OCI-LY7 (cell line): ENCODE measurements around the genes C5orf52 and LSM11.

DNA sequence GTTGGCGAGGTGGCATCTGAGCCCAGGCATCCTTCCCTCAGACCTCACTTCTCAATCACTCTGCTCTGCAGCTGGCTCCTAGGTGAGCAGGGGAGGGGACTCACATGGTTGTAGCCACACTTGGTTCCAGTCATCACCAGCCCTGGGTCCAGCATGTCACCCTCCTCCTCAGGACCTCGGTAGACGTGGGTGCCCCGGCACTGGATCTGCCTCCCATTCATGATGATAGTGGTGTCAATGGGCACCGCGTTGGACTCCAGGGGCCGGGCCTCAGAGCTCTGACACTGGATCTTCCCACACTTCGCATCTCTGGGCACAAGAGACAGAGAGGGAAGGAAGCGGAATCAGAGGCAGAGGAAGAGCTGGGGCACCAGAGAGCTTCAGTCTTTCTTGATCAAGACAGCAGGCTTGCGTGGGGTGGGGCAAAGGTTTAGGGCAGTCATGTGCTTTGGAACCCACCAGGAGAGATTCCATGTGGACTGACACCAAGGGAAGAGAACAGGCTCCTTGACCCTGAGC lies 32.9 kb downstream of the NIPAL4 start:
- PRO-cap, result no peak
- RAMPAGE, long total RNA, result no peak

- PRO-cap, result no peak
- RAMPAGE, long total RNA, result no peak
Measured at GRCh38 chr5:157670867-157671929, at the start of gene C5orf52. Gene C5orf52, plus strand, starts transcription at chr5:157671533.

GRCh38 chr5:157743287-157744519 lies at the start of gene LSM11:
Gene LSM11, plus strand, starts transcription at chr5:157743712.
- PRO-cap, result bidirectional peak, plus-strand start at chr5:157743722, minus-strand start at chr5:157743556; bidirectional peak, plus-strand start at chr5:157744134, minus-strand start at chr5:157744193
- RAMPAGE, long total RNA, result no peak

DNA sequence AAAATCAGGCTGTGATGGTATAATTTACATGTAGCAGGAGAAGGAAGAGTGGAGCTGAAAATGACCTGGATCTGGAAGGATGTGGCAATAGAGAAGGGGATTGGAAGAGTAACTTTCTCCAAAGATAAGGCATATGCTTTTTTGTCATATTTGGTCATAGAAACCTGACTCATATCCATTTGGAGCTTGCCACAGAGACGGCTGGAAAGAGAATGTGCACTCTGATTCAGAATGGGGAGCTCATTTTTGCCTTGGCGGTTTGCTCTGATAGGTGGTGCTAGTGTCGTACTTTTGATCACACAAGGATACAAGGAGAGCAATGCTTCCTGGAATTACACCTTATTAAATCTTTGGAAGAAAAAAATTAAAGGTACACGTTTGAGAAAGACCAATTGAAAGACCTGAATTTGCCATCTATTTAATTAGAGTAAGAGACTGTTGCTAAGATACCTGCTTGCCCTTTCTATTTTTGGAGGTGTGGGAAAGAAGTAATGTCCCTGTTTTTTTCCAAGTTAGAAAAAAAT lies 5.3 kb downstream of the LSM11 start:
- PRO-cap, result no peak
- RAMPAGE, long total RNA, result no peak

GRCh38 chr5:157994742-157995089 lies 135.8 kb upstream of the CLINT1 start:
- PRO-cap, result no peak
- RAMPAGE, long total RNA, result no peak

DNA sequence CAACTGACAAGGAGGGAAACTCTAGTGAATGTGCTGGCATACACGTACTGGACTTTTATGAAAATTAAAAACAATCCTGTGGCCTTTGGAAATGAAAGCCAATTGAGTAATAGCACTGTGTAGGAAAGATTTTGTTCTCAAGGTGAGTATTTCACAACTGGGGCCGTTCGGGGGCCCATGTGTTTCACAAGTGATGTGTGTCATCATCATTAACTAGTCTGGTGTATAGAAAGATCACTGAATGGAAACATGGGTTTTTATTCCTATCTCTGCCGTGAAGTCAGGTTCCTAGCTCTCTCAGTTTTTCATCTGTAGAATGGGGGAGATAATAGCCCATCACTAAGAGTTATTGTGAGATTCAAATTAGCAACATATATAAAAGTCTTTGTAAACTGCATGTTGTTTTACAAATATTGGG lies 605.1 kb upstream of the CLINT1 start:
- PRO-cap, result no peak
- RAMPAGE, long total RNA, result no peak

DNA sequence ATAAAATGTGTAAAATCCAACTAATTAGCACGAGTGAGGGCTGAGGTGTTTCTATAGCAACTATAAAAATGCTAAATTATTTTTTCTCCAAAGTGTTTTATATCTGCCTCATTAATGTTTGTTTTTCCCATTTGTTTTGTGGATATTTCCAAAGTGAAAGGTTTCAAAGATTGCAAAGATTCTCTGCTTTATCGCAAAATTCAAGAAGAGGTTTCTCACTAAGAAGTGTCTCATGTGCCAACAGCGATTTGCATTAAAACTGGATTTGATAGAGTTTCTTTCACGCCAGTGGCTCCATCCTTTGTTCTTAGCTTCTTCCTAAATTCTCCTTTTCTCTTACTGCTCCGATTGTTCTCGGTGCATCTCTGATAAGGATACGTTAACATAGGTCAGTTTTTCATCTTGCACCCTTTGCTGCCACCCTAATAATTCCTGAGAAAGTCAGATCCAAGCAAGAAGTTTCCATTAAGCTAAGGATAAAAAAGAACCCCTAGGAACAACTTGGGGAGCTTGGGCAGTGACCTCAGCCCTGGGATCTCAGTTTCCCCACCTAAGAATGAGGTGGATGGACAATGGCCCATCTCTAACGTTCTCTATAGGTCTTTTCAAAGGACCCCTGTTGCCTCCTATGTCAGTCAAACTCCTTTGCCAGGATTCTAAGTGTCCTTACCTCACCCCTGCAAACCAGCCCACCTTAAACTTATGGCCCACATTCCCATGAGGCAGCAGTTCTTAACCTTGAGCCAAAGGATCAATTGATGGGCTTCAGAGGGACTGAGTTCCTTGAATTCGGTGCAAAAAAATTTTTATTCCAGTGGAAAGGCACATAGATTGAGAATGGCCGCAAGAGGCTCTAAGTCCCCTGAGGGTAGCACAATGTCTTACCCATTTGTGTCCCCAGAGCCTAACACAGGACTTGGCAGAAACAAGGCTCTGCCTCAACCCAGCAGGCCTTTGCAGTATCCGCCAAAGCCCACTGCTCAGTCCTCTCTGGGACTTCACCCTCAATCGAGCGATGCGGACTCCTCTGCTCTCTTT lies 79.9 kb downstream of the EBF1 start:
- PRO-cap, result no peak
- RAMPAGE, long total RNA, result no peak

DNA sequence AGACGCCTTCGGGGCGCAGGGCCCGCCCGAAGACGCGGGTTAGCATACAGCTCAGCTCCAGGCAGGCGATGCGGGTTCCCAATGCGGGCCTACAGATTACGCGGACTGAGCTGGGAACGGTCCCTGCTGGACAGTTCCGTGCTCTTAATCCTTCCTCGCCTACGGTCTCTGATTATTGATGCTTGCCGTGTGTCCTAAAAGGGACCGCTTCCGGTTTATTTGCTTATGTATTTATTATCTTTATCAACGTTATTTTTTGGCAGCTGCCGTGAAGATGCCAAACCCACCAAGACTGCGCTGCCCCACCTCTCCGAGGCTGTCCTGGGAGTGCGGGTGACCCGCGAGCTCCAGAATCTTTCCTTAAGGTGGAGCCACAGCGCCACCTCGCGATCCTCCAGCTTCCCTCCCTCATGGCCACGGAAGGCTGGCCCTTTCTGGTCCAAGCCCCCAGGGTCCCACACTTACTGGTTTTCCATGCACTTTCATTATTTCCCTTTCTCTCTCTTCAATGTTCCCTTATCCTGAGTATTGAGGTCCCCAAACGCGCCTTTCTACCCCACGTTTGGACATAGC lies 7.0 kb upstream of the EBF1 start:
- PRO-cap, result no peak
- RAMPAGE, long total RNA, result no peak

GRCh38 chr5:159262427-159262841 lies 656 bp upstream of the UBLCP1 start:
- PRO-cap, result no peak
- RAMPAGE, long total RNA, result no peak

- PRO-cap, result no peak
- RAMPAGE, long total RNA, result no peak
Measured at GRCh38 chr5:159855934-159856133, 60.4 kb upstream of the ADRA1B start.

- PRO-cap, result no peak
- RAMPAGE, long total RNA, result no peak
Measured at GRCh38 chr5:160077625-160078385, 41.4 kb downstream of the PWWP2A start.

DNA sequence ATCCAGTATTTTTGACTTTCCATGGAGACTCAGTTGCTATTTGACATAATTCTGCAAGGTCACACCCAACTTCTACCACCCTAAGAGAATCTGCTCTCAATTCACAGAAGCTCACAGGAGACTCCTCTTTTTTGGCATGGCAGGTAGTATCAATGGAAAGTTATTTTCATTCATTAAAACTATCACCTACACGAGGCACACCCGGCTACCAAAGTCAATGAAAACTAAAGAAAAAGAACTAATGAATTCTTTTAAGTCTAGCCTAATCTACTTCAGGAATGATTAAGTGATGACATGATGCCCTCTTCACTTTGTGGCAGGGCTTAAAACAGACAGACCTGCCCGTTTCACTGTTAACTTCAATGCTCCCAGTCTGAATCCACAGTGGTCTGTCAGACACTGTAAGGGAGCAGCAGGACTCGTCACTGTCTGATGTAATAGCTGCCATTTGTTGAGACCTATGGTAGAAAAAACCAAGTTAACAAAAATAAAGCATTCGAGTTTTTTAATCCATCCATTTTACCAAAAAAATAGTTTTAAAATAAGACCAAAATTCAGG lies 38.9 kb downstream of the PWWP2A start:
- PRO-cap, result no peak
- RAMPAGE, long total RNA, result no peak

- PRO-cap, result no peak
- RAMPAGE, long total RNA, result no peak
Measured at GRCh38 chr5:160209816-160210271, 19.5 kb upstream of the FABP6 start.

- PRO-cap, result no peak
- RAMPAGE, long total RNA, result no peak
Measured at GRCh38 chr5:160311753-160312252, 561 bp downstream of the CCNJL start.

DNA sequence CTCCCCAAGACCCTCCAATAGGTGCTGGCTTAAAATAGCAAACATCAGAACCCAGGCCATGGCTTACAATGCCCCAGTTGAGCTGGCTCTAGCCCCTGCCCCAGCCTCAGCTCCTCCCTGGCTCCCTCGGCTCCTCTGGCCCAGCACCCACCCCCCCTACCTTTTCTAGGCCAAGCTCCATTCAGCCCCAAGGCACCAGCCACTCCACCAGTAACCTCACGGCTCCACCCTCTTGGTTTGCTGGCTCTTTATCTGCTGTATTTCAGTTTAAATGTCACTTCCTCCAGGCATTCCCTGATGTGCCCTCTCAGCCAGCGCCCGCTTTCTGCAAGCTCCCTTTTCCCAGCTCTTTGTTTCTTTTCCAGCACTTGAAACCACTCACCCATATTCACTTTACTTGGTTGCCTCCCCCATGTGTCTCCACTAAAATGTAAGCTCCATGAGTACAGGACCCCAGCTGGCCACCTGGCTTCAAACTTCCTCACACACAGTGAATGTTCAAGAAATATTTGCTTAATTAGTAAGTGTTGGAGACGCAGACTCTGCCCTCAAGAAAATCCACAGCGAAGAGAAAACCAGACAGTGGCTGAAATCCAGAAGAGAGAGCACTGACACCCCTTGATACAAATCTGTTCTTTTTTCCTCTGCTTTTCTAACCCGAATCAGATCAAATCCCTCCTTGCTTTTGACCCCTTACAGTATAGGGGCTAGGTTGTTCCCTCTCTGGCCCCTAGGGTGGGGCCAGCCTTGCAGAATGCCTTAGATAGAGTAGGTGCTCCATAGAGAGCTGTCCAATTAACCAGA lies 10.4 kb downstream of the C1QTNF2 start:
- PRO-cap, result no peak
- RAMPAGE, long total RNA, result no peak

- PRO-cap, result no peak
- RAMPAGE, long total RNA, result no peak
Measured at GRCh38 chr5:160464150-160464646, 42.5 kb downstream of the PTTG1 start.

- PRO-cap, result no peak
- RAMPAGE, long total RNA, result no peak
Measured at GRCh38 chr5:160505795-160506402, 84.2 kb downstream of the PTTG1 start.

DNA sequence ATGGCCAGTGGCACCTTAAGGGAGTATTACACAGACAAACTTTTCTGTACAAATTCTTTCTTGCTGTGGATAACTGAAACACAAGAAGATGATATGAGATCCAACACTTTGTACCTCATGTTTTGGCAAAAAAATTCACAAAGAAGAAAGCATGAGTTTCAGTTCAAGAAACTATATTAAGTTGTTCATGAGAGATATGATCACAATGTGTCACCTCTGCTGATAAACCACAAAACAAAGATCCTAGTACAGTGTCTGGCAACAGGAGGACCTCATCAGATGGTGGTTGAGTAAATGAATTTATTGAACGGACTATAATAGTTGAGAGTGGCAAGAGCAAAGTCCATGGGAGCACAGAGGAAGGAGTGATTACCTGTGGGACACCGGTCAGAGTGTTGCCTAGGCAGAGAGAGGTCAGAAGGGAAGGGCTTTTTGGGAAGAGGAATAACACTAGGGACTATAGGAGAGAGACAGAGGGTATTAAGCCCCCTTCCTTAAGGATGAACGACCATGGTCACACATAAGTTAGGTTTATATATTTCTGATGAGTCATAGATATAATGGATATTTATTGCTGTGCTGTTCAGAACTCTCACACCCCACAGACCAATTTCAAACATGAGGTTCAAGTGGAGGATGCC lies 194.0 kb downstream of the ATP10B start:
- PRO-cap, result no peak
- RAMPAGE, long total RNA, result no peak

DNA sequence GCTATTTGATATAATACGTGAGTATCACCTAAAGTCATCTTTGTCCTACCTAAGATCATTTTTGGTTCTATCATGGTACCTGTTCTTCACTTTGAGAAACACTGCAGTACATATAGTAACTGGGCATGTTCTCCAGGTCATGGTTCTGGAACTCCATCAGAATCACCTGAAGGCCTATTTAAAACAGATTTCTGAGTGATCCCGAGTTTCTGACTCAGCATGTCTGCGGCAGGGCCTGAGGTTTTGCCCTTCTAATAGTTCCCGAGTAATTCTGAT lies 3.3 kb downstream of the ATP10B start:
- PRO-cap, result no peak
- RAMPAGE, long total RNA, result no peak

- PRO-cap, result no peak
- RAMPAGE, long total RNA, result no peak
Measured at GRCh38 chr5:162158200-162158569, 90.6 kb downstream of the GABRG2 start.